Endothelial cell (in vitro differentiated cells): ENCODE measurements around a stretch of chr1.

- PRO-cap, result no peak
Observed at GRCh38 chr1:28272523-28273076, 13.3 kb downstream of the SESN2 start.

DNA sequence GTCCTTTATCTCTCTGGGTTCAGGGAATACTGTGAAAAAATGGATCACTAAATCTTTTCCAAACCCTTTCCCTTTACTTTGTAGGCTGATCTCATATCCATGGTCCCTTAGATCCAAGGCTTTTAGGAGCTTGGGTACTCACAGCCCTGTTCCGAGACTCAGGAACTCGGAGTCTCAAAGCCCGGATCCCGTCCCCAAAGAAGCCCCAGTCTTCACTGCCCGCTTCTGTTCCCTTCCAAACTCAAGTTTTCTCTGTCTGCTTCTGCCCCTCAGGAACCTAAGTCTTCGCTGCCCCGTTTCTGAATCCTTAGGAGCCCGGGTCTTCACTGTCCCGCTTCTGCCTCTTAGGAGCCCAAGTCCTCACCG is 607 bp downstream of the TAF12 start:
- PRO-cap, result bidirectional peak, plus-strand start at position 177 of the sequence, minus-strand start at position 217 of the sequence

DNA sequence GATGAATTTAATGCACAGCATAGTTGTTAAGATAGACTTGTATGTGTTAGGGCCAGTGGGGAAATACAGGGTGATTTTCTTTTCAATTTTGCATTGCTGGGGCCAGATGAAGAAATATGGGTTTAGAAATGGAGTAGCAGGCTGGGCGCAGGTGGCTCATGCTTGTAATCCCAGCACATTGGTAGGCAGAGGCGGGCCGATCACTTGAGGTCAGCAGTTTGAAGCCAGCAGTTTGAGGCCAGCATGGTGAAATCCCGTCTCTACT is 9.5 kb downstream of the YTHDF2 start:
- PRO-cap, result no peak

DNA sequence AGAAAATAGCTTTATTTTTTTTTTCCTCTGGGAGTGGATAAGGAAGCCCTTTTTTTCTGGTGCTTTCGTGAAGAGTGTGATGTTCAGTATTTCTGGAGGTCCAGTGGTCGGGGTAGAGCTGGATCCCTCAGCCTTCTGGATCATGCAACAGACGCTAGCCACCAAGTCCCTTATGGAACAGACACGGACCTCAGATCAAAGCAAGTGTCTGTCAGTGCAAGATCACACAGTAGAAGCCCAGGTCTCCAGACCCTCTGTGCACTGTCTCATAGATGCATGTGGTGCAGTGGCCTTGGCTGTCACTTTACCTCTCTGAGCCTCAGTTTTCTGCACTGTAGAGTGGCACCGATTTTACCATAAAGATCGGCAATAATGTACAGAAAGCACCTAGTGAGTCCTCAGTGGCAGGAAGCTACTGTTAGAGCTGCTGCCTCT is 15.5 kb upstream of the EPB41 start:
- PRO-cap, result no peak

- PRO-cap, result no peak
Observed at GRCh38 chr1:29105850-29106441, 17.8 kb downstream of the TMEM200B start.

- PRO-cap, result bidirectional peak, plus-strand start at chr1:29124358, minus-strand start at chr1:29124342; bidirectional peak, plus-strand start at chr1:29124462, minus-strand start at chr1:29124711; bidirectional peak, plus-strand start at chr1:29124945, minus-strand start at chr1:29124890
Observed at GRCh38 chr1:29124237-29125103, 767 bp upstream of the TMEM200B start.

- PRO-cap, result no peak
Observed at GRCh38 chr1:29154543-29155304, 27.0 kb downstream of the SRSF4 start.

DNA sequence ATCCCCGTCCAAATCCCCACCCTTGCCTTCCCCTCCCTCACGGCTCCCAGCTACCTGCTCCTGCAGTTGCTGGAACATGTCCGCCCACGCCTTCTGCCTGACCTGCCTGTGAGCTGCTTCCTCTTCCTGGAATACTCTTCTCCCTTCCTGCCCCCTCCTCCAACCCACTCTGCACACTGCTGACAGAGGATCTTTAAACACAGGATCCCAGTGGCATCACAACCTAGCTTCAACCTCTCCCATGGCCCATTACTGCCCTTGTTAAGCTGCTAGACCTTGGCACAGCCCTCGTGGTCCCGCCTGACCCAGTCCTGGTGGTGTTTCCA is 118.3 kb downstream of the PTPRU start:
- PRO-cap, result bidirectional peak, plus-strand start at position 196 of the sequence, minus-strand start at position 110 of the sequence

GRCh38 chr1:29417176-29417474 is 180.8 kb downstream of the PTPRU start:
- PRO-cap, result no peak

DNA sequence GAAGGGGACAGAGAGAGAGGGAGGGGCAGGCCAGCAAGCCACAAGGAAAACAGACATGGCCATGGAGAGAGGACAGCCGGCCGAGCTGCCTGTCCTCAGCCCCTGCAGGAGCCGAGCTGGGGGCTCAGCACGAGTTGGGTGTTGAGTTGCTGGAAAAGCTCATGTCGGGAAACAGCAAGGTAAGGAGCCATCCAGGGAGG is 548.7 kb downstream of the PTPRU start:
- PRO-cap, result no peak

GRCh38 chr1:30190793-30191160 is 532.6 kb downstream of the MATN1 start:
- PRO-cap, result no peak

GRCh38 chr1:30725414-30726388 is 2.3 kb upstream of the MATN1 start:
- PRO-cap, result no peak

DNA sequence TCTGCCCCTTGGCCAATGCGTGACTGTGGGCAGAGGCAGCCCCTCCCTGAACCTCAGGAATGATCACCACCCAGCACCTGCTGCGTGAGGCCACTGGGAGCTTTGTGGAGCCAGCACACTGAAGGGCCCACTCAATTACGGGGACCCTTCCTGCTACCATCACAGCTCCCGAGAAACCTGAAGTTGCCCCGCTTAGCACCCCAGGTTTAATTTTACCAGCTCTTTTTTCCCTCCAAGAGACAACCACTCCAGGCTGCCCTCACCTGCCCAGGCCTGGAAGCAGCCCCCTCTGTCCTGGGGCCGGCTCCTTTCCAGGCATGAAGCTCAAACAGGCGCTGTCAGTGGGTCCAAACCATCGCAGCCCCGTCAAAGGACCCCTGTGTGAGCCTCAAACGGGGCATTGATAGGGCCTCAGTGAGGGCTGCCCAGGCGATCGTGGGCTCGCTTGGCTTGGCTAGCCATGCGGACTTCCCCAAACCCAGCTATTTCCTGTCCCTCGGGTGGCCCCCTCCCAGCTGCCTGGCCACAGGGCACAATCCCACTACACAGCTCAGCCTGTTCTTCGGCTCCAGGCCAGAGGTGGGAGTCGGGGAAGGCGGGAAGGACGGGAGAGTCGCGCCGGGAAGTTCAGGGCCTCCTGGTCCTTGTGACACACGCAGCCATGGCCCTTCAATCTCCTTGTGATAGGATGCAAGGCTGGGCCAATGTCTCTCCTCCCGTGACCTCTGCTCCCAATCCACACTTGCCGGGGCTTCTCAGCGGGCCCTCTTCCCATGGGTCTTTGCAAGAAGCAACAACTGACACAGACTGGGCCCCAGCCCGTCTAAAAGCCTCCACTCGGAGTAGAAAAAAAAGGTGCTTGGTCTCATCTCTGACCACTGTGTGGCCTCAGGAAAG is 6.9 kb upstream of the MATN1 start:
- PRO-cap, result no peak

- PRO-cap, result no peak
Observed at GRCh38 chr1:30738789-30739114, 15.4 kb upstream of the MATN1 start.

- PRO-cap, result no peak
Observed at GRCh38 chr1:30763464-30763950, 5.9 kb upstream of the LAPTM5 start.

GRCh38 chr1:30830445-30830807 is 72.9 kb upstream of the LAPTM5 start:
- PRO-cap, result no peak

- PRO-cap, result no peak
Observed at GRCh38 chr1:30968067-30968326, 59.4 kb upstream of the SDC3 start.

GRCh38 chr1:31361886-31362537 is 10.9 kb downstream of the FABP3 start:
- PRO-cap, result no peak

- PRO-cap, result no peak
Observed at GRCh38 chr1:31368395-31369598, 4.1 kb downstream of the FABP3 start.

DNA sequence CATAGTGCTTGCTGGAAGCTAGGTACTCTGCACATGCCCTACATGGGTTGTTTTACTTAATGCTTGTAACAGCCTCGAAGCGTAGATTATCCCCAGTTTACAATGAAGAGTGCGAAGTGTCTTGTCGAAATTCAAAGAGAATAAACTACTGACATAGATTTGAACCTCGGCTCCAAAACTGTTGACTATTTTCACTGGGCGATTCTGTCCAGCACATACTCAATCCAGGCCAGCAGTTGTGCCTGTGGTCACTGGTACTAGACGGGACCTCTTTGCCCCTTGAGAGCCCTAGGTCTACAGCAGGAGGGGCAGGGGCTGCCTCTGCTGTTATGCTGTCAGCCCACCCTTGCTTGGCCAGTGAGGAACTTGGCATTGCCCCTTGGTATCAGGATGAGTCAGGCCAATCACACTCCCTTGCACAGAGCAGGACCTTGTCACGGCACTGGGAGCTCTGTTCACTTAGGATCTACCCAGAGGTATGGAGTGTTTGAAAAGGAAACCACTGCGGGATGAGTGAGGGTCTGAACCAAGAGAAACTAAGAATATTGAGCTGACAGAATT is 1.9 kb downstream of the FABP3 start:
- PRO-cap, result no peak